Neural progenitor cell (in vitro differentiated cells): ENCODE measurements around a stretch of chr6.

GRCh38 chr6:136038953-136039502 is 187.5 kb downstream of the PDE7B start:
- RAMPAGE, long total RNA: no peak

DNA sequence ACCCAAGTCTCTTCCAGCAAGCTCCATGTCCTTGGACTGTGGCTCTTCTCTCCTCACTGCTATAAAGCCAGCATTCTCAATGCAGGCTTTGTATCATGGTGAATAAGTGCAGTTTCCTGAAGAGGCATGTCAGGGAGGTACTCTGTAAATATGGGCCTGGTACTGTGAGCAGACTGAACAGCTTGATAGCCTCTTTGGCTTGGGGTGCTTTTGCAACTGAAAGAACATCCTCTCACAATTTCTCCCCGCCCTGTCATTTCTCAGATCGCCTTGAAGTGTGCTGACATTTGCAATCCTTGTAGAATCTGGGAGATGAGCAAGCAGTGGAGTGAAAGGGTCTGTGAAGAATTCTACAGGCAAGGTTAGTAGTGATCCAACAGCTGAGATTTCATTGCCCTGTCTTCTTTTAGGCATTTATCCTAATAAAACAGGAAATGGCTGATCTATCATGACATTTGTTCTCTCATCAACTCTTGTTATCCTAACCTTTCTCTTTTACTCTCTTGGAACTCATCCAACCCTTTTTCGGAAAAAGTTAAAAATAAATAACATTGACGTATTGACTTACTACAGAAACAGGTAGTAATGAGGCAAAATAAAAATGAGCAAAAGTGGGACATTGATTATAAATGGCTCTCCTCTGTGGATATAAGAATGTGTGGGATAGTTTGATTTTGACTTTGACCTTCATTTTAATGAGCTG is 69.0 kb downstream of the MTFR2 start:
- RAMPAGE, long total RNA: no peak

DNA sequence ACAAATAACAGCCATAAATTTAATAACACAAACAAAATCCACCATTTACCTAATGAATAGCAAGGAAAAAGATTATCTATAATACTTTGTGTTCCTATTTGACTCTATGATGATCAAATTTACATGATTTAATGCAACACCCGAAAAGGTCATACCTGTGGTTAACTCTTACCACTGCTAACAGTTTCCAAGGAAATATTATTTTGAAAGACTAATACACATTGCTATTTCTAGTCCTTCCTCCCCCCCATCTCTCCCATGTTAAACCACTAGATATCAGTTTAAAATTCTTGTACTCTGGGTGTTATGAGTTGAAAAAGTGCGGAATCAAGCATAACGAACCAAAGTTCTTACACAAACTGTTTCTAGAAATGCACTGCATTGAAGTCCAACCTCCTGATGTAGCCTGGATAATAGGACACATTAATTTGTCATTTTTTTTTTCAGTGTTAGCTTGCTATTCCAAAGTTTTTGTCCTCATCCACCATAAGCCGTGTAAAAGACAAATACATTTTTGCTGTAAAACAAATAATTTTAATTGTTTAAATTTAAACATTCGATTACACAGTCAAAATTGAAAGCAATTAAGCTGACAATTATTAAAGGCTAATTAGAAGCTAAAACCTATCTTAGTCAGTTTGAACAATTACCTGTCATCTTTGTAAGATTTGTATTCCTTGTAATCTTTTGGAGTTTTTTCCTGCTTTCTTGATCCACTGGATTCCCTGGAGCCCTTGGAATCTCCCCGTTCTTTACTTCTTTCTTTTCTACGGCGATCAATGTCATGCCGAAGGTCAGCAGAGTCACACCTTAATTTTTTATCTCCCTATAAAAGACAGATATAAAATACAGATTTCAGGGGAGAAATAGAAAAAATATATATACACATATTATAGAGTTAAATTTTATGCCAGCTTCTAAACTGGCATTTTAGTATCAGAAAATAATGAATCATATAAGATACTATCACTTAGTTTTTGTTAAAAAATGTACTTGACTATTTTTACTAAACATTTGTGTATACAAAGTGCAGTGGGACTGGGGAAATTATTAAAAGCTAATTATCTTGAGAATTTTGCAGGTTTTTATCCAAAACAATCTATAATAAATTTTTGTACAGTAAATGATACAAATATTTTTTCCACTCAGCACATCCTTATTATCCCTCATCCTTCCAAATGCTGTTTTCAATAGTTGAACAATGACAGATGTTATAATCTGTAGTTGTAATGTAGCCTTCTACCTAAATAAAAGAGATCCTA is 19.1 kb upstream of the MTFR2 start:
- RAMPAGE, long total RNA: no peak

GRCh38 chr6:136549270-136550276 is 649 bp downstream of the MAP7 start:
- RAMPAGE, long total RNA: no peak

GRCh38 chr6:136551119-136551601 is 938 bp upstream of the MAP7 start:
- RAMPAGE, long total RNA: no peak

GRCh38 chr6:136575483-136576270 is 25.5 kb upstream of the MAP7 start:
- RAMPAGE, long total RNA: no peak

- RAMPAGE, long total RNA: no peak
Observed at GRCh38 chr6:137102932-137103528, 58.3 kb upstream of the IL20RA start.

- RAMPAGE, long total RNA: no peak
Observed at GRCh38 chr6:137216086-137216398, 3.1 kb downstream of the IFNGR1 start.

DNA sequence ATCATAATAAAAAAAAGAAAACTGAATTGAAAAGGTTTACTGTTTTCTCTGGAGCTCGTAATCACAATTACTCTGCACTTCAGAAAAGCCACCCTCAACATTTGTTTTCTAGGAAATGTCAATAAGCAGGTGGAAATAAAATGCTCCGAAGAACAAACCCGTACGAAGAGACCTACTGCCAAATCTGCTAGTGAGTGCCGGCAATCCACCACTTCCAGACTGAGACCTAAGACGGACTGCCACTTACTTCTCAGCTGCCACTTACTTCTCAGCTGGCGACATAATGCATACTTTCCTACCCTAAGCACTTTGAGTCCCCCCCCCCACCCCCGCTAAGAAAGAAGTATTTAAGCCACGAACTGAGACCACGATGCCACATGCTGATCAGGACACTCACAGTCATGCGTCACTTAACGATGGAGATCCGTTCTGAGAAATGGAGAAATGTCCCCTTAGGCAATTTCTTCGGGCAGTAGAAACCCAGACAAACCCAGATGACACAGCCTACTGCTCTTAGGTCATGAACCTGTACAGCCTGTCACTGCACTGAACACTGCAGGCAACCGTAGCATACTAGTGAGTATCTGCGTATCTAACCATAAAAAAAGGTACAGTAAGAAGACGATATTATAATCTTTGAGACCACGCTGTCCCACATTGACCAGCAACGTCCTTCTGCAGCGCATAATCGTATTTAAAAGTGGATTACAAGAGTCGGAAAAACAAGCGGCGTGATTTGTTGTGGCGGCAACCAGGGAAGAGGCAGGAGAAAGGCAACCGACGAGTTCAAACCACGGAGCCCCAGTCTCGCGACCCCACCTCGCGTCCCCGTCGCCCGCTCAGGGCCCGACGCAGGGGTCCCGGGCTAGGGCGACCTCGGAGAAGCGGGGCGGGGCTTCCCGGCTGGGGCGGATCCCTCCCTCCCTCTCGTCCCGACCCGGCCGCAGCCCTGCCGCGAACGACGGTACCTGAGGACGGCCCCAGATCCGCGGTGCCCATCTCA is 609 bp downstream of the IFNGR1 start:
- RAMPAGE, long total RNA: no peak

DNA sequence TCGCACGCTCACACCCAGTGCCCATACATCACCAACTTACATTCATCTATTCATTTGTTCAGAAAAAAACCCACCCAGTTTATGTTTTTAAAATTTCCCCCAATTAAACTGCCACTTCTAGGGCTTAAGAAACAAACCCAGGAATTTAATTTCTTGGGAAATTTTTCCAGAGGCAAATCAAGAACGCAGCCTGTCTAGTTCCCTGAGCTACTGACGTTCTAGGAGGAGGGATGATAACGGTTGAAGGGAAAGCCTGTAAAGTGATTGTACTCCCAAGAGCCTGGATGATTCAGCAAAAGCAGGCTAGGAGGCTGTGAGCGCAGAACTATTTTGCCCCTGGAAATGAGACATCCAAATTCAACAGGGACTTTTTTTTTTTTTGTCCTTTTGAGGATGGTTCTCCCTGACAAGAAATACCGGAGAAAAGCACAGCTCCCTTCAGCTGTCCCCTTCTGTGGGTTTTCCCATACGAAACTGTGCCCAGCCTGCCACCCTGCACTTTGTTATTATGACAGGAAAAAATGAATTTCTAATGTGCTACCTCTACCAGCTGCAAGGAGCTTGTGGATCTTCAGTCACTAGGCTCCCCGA is 77.4 kb downstream of the OLIG3 start:
- RAMPAGE, long total RNA: no peak

GRCh38 chr6:137709569-137710297 is 157.3 kb upstream of the TNFAIP3 start:
- RAMPAGE, long total RNA: no peak

- RAMPAGE, long total RNA: no peak
Observed at GRCh38 chr6:137723800-137724381, 143.2 kb upstream of the TNFAIP3 start.

DNA sequence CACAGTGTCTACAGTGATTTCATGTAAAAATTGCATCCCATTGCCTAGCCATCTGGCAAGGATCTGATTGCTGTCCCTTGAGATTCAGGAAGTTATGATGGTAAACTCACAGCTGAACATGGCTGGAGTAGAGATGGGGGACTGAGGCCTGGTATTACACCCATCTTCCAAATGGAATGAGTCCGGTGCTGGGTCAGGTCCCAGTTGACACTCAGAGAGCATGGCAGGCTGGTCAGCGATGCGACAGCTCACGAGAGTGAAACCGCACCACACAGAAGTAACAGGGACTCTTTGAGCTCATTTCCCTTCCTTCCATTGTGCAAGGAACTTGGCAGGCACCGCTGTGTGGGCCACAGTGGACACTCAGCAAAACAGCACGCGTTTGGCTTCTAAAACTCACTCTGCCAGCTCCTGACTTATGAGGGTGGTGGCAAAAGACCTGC is 142.3 kb upstream of the TNFAIP3 start:
- RAMPAGE, long total RNA: no peak

- RAMPAGE, long total RNA: no peak
Observed at GRCh38 chr6:137749407-137750364, 117.4 kb upstream of the TNFAIP3 start.

GRCh38 chr6:137776964-137777163 is 90.2 kb upstream of the TNFAIP3 start:
- RAMPAGE, long total RNA: no peak

DNA sequence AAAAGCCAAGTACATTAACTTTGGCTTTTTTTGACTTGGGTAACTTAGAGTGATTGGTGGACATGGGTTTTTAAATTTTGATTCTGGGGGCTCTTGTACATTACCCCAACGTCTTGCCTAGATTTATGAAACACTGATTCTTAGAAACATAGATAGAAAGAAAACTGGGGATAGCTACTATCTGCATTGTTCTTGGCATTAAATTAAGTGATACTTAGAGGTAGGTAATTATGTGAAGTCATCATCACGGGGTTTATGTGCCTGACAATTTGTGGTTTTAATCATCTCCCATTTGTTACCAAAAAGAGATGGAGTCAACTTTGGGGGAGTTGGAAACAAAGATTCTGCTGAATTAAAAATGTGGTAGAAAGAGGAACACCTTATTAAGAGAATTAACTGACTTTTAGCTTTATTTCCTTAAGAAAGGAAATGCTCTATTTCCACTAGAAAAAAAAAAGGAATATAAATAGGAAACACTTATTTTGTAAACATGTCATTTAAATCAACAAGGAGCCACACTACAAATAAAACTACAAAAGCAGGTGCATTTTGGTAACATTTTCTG is 5.5 kb downstream of the TNFAIP3 start:
- RAMPAGE, long total RNA: no peak

GRCh38 chr6:137944411-137944830 is 77.4 kb downstream of the TNFAIP3 start:
- RAMPAGE, long total RNA: no peak

DNA sequence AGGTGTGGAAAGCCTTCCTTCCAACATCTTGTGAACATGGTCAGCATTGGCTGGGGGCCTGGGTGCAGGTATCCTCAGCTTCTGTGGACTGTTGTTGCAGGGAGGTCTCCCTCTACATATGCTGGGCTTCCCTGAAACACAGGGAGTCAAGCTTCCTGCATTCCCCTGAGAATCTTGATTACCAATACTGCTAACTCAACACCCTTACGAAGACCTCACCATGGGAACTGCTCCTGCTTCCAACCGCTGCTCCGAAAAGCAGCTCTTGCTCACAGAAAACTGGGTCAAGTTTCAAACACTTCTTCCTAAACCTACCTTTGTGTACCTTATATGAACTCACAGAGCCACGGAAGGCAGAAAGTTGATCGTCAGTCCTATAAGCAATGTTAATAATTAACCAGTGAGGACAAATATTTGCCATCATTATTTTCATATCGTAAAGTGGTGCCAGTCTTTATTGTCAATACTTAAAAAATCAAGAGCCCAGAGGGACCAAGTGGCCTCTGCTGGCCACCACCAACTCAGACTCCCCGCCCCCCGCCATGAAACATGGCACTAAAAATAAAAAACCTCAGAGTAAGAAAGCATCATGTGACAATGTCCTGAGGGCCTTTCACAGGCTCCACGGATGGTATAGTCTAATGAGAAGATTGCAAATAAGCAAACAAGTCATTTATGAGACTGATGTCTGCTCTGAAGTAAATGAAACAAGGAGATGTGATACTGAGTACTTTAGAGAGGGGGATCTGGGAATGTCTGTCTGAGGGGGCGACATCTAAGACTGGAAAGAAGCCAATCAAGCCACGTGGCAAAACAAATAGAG is 9.0 kb upstream of the PBOV1 start:
- RAMPAGE, long total RNA: no peak

GRCh38 chr6:138497260-138497729 is 2.0 kb downstream of the NHSL1 start:
- RAMPAGE, long total RNA: no peak

- RAMPAGE, long total RNA: no peak
Observed at GRCh38 chr6:138521759-138522282, 22.5 kb upstream of the NHSL1 start.